ENCODE measurements around a stretch of chr1.

DNA sequence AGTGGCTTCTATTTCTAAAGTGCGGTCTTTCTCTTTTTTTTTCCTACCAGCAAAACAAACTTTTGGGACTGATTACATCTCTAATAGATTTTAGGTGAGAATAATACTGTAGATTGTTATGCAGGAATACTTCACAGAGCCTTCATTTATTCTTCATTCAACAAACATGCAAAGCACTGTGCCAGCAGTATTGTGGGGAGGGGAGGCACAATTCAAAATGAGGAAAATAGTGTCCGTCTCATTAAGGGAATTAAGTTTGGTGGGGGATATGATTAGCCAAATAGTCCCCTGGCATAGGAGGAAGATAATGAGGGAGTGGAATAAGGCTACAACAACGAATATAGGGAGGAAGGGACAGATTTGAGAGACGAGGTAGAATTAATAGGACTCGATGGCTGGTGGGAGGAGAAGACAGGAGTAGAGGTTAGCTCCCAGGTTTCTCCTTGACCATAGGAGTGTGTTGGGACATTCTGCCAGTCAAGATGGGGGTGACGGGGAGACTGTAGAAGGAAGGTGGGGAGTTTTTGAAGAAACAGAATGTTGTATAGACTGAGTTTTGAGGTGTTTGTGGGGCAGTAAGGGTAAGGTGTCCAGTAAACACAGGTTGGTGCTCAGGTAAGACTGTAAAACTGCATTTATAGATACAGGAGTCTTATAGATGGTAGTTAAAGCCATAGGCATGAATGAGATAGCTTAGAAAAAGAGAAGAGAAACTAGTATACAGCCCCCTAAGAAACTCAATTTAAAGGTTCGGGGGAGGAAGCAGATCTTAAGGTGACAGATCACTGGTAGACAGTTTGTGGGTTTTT is 6.4 kb upstream of the AGO3 start:
- RRBS = no CpG with 5 or more reads among the region's 7 CpGs

DNA sequence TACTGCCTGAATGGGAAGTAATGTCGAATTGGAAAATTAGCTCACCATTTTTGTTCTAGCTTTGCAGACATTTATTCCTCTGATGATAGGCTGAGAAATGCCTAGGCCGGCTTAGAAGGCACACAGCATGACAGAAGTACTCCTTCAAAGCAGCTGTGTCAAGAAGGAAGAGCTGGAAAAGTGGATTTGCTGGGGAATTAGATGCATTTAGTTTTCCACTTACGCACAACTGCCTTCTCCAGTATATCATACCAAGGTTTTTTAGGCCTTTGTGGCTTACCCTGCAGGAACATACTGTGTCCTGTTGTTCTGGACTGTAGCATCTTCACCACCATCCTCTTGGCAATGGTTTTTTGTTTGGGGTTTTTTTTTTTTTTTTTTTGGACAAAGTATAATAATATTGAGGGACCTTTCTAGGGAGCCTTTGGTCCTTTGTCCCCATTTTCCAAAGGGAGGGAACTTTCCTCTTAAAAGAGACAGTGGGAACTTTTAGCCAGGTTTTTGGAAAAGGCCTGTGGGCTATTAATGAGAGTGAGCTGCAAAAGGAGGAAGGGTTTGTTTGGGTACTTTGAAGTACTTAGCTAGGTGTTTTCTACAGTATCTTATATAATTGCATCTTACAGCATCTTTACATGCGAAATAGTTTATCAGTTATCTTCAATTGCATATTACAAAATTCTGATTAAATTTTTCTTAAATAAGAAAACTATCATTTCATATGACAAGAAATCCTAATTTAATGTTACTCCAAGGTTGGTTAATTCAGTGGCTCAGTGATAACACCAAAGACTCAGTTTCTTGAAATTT is 4.1 kb upstream of the AGO3 start:
- RRBS = no CpG with 5 or more reads among the region's 4 CpGs

GRCh38 chr1:35929855-35930511 is 922 bp upstream of the AGO3 start:
- RRBS = no CpG with 5 or more reads among the region's 14 CpGs

DNA sequence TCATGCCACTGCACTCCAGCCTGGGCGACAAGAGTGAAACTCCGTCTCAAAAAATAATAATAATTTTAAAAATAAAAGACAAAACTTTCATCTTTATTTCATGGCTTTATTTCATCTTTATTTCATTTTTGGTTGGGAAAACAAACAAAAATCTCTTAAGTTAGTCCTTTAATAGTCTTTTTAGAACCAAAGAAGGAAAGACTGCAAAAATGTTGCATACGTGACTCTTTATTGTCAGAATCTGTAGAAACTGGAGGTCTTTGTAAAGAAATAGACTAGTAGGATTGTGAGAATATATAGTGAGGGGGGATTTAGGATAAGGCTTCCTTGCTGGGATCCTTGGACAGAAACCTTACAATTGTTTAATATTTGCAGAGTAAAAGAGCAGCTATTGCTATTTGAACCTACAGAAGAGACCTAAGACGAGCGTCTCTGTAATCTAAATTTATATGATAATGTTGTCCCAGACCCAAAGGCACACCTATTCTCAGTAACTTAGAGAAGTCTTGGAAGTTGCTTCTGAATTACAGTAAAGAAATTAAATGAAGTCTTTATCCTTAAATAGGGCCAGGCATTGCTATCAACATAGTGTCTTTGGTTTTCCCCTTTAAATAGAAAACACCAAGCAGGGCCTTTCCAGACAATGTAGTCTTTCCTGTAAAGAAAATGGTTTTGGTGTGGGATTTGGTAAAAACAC is 17.2 kb upstream of the TEKT2 start:
- RRBS = no CpG with 5 or more reads among the region's 5 CpGs

- RRBS = no CpG with 5 or more reads among the region's 13 CpGs
These were observed 16.0 kb downstream of the COL8A2 start for GRCh38 chr1:36108926-36109564.

DNA sequence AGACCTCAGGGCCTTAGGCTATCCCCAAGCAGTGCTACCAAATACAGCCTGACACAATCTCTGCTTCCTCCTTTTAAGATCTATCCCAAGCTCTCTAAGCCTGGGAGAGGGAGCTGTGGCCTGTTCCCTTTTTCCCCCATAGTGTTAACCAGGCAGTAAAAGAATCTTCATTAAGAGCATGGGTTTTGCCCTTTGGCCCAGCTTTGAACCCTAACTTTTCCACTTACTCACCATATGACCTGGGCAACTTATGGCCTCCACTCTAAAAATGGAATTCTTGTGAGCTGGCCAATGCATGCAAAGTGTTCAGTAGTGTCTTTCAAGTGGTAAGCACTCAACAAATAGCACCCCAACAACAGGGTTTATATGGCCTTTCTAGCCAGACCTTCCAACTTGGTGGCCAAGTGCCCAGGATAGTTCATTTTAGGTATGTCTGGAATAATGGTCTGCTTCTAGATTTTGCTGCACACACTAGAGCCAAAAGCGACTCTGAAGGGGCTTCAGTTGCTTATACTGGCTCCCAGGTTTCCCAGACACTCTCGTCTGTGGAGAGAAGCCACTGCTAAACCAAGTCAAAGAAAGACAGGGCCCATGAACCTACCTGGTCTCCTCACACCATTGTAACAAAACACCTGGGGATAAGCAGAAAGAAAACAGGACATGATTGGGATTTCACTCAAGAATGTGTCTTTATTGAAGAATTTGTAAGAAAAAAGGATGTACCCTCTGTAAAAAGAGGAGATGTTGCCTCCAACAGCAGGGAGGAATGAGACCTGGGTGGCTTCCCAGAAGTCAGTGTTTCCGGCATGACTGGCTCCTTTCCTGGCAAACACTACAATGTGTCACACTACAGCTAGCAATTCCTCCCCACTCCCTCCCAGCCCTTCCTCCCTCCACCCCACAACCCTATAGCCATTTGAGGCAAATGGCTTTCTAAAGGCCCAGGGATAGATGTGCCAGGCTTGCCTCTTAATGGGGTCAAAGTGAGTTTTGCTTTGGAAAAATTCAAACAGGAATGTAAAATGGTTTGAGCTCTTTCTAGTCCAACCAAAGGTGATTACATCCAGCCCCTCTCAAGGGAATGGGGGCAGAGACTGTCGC is 11.2 kb upstream of the COL8A2 start:
- RRBS = no CpG with 5 or more reads among the region's 4 CpGs

DNA sequence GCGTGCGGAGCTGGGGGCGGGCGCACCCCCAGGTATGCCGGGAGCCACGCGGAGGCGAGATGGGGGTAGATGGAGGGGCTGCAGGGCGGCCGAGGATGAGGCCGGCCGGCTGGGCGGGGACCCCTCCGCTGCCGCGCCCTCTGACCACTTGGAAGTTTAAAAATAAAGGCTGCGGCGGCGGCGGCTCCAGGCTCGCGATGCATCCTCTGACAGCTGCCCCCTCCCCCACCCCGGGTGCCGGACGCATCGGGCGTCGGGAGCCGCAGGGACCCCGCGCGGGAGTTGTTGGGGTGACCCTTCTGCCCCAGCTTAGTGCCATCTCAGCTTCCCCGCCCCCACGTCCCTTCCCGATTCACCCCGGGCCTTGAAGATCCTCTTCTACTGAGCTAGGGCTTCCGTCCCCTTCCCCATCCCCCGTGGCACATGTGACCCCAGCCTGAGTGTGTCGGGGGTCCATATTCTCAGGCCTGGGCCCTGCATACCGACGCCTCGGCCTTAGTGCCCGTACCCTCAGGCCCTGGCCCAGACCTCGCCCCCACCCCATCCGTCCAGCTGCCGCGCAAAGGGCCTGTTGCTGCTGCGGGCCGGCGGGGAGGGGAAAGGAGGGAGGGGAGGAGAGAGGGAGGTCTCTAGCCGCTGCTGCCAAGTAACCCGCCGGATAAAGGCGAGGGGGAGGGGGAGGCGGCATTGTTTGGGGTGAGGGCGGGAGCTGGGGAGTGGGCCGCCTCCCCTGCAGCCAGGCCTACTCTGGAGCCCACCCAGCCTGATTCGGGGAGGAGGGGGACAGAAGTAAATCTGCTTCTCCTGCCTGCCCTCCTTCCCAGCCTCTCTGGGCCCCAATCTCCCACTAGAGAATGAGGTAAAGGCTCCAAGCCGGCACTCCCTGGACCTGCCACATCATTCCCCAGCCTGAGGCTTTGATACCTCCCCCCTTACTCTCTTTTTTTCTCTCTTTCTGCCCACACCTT is 756 bp downstream of the MAP7D1 start:
- RRBS = 4% methylated on average over 12 of the region's 59 CpGs

DNA sequence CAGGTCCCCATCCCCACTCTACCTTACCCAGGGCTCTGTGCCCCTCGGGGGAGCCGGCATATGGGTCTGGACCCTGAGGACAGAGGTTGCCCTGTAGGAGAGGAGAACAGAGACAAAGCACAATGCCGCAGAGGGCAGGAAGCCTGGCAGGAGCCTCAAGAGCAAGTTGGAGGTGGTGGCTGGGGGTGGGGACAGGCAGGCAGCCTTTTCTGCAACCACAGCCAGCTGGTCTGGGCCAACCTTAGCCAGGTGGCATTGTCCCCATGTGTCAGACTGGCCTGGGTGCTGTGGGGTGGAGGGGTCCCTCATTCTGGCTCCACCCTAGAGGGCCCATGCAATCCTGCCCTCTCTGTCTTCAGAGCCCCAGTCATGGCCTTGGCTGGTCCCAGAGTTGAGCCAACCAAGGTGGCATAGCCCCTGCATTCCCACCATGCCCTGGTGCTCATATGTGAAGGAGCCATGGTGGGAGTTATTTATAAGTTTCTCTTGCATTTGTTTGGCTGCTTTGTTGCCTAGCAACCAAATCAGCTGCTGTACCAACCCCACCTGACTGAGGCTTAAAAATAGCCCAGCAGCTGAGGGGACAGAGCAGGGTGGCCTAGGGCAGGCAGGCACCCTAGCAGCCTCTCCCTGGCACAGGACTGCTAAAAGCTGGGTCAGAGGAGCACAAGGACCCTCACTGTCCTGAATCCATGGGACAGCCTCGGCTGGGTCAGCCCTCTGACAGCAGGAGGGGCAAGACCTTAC is 19.3 kb downstream of the MAP7D1 start:
- RRBS = no CpG with 5 or more reads among the region's 4 CpGs

- RRBS = no CpG with 5 or more reads among the region's 9 CpGs
These were observed 1.3 kb upstream of the THRAP3 start for GRCh38 chr1:36223045-36223318.

DNA sequence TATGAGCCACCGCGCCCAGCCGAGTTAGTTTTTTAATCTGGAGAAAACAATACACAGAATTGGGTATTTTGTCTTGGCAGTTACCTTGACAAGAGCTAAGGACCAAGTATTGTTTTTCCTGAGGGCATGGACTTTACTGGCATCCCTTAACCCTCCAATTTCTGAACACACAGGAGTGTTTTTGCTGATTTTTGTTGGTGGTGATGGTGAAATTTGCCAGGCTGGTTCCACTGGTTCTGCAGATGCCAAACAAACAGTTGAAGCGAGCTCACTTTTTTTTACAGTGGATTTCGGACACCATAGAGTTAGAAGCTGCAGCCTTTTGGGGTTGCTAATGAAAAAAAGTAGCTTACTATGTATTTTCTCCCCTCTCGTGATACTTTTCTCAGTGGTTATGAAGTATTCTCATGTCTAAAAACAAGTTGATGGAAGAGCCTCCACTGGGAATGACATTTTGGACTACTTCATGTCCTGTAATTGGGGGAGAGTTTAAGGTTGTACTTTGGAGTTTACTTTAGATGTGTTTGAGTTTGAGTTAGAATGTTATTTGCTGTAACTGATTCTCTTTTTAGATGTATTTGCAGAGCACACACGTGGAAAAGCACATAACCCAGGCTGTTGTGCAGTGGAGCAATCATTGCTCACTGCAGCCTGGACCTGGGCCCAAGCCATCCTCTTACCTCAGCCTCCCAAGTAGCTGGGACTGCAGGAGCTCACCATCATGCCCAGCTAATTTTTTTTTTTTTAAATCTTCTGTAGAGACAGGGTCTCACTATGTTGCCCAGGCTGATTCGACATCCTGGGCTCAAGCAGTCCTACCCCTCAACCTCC is 36.9 kb upstream of the SH3D21 start:
- RRBS = no CpG with 5 or more reads among the region's 8 CpGs

DNA sequence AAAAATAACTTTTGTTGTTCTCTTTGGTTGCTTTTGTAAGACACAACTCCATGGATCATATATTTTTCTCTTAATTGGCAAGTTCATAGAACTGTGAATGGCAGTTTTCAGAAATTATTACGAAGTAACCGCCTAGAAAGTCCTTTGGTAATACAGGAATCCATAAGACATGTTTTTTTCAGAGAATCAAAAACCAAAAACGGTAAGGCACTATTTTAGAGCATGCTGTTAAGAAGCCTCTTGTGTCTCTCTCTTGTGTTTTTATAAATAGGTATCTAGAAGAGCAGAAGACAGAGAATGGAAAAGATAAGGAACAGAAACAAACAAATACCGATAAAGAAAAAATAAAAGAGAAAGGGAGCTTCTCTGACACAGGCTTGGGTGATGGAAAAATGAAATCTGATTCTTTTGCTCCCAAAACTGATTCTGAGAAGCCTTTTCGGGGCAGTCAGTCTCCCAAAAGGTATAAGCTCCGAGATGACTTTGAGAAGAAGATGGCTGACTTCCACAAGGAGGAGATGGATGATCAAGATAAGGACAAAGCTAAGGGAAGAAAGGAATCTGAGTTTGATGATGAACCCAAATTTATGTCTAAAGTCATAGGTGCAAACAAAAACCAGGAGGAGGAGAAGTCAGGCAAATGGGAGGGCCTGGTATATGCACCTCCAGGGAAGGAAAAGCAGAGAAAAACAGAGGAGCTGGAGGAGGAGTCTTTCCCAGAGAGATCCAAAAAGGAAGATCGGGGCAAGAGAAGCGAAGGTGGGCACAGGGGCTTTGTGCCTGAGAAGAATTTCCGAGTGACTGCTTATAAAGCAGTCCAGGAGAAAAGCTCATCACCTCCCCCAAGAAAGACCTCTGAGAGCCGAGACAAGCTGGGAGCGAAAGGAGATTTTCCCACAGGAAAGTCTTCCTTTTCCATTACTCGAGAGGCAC is 17.1 kb upstream of the SH3D21 start:
- RRBS = no CpG with 5 or more reads among the region's 12 CpGs

- RRBS = no CpG with 5 or more reads among the region's 4 CpGs
These were observed 5.4 kb upstream of the SH3D21 start for GRCh38 chr1:36300728-36301200.

DNA sequence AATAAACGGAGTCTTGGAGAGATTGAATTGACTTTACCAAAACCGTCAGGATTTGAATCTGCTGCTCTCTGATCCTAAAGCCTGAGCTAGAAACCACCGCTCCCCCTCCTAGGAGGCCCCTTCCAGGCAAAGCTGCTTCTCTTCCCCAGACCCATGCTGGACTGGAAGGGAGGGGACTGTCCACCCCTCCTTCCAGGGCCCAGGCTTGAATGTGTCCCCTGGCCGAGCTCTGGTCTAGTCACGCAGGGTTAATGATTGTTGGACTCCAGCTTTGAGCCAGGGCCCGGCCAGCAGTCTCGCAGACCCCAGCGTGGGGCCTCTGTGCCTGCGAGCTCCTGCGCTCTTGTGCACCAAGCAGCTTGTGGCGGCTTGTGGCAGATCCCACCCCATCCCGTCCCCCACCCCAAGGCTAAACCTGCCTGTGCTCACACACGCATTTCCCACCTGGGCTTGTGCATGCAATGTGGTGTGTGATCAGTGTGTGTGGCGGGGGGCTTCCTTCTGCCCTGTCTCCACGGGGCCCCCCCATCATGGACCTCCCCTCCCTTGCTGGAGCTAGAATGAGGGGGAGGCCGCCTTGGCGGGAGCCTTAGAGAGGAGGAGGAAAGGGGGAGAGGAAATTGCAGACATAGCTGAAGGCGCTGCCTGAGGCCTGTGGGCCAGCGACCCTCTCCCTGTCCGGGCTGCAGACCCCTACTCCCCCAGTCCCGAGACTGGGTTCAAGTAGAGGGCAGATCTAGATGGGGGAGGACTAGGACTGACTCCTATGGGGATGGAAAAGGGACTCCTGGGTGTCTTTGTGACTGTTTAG is 704 bp upstream of the EVA1B start:
- RRBS = no CpG with 5 or more reads among the region's 21 CpGs

DNA sequence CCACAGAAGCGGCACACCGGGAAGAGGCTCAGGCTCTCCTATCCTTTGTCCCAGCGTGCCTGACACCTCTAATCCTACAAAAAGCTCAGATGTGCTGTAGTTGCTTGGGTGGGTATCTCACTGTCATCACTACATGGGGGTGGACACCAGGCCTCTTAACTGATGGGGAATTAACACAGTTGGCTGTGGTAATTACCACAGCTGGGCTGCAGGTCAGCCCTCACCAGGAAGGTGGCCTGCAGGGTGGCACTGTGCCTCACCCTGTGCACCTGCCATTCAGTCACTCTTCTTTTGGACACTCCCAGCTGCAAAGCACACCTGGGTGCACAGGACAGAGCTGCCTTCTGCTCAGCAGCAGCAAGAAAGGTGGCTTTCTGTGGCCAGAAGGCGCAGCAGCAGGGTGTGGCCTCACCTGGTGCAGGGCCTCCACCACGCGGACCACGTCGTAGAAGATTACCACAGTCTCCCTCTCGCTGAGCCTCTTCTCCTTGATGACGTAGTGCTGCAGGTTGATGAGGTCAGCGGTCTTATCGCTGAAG is 30.9 kb downstream of the STK40 start:
- RRBS = no CpG with 5 or more reads among the region's 12 CpGs

DNA sequence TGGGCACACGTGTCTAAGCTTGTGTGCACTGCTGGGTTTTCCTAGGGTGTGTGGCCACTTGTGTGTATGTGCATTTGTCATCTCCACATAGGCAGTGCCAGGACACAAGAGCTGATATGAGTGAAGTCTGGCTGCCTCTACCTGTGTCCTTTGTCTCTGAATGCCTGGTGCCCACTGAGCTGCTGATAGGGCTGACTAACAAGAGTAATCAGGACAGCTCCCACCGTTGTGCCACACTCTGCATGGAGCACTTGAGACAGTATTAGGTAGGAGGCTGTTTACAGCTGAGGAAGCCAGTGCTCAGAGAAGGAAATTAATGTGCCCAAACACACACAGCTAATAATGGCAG is 1.1 kb upstream of the STK40 start:
- RRBS = no CpG with 5 or more reads among the region's 2 CpGs

DNA sequence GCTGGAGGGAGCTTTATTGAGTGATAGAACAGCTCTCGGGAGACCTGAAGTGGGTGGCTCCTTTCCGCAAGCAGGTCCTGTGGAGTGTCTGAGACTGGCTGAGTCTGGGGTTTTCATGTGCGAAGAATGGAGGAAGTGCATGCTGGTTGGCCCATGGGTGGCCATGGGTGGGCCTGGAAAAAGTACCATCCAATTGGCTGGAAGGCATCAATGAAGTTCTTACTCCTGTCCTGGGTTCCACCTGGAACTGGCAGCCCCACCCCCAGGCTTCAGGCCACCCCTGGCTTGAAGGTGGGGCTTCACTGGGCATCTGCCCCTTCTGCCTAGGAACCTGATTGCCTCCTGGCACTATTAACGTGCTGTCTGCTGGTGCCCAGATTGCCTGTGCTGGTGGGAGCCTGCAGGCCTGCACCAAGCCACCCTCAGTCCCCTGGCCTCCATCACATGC is 3.7 kb upstream of the LSM10 start:
- RRBS = no CpG with 5 or more reads among the region's 4 CpGs

DNA sequence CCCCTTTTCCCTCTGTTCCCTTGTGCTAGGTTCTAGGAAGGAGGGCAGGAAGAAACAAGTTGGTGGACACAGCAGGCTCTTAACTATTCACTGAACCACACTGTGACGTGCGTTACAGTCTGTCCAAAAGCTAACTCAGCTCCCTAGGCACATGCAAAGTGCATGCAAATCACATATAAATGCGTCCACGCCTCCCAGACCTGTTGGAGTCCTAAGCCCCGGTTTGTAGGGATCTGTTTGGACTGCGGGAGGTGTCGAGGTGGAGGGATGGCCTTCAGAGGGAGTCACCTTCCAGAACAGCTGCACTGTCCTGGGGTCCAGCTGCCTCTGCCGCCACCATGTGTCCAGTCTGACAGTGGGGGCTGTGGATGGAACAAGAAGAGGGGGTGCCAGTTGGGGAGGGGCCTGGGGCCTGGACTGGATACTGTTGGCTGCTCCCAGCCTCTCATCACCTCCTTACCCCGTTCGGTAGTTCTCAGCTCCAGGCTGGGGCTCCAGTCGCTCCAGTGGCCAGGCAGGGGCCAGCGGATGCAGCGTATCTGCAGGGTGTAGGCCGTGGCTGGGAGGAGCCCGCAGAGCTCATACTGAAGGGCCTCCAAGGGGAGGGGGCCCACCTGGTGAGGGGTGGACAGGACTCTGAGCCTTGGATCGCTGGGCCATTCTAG is 7.7 kb upstream of the MRPS15 start:
- RRBS = no CpG with 5 or more reads among the region's 16 CpGs

- RRBS = no CpG with 5 or more reads among the region's 8 CpGs
These were observed 1.4 kb downstream of the MEAF6 start for GRCh38 chr1:37513048-37513624.

DNA sequence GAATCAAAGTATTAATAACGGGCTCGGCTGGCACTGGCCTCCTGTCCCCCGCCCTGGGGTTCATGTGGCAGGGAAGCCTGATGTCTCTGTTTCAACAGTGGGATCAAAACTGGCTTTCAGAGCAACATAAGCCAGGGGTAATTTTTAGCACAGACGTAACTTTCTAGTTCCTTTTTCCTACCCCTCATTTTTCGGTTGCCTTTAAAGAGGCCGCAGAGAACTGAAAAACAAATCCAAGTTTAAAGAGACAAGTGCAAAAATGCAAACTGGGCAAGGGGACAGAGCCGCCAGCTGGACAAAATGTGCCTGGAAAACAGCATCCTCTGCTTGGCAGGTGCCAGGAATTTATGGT is 14.0 kb downstream of the C1orf109 start:
- RRBS = no CpG with 5 or more reads among the region's 7 CpGs

GRCh38 chr1:37691364-37692063 is 802 bp upstream of the CDCA8 start:
- RRBS = no CpG with 5 or more reads among the region's 50 CpGs

All from HGPS cell (cell line).